ENCODE measurements around the gene IFT172.

DNA sequence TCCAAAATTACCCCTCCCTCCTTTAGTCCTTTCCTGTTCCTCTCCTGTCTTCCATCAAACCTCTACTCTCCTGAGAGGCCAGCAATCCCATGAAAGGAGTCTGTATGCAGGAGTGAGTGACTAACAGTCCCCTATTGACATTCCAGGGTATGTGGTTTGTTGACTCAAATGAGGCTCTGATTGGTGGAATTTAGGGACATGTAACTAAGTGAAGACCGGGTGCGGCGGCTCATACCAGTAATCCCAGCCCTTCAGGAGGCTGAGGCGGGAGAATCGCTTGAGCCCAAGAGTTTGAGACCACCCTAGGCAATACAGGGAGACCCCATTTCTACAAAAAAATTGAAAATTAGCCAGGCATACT lies 10.2 kb downstream of the CIB4 start:
- PRO-cap, 2 experiments, result no peak in any of the 2 experiments

GRCh38 chr2:26723900-26724988 lies 31.7 kb downstream of the KCNK3 start:
- PRO-cap, 2 experiments, result peak in 2 of 2 experiments; most common plus-strand start chr2:26724200 (in 1); most common minus-strand start chr2:26724076 (in 2)

DNA sequence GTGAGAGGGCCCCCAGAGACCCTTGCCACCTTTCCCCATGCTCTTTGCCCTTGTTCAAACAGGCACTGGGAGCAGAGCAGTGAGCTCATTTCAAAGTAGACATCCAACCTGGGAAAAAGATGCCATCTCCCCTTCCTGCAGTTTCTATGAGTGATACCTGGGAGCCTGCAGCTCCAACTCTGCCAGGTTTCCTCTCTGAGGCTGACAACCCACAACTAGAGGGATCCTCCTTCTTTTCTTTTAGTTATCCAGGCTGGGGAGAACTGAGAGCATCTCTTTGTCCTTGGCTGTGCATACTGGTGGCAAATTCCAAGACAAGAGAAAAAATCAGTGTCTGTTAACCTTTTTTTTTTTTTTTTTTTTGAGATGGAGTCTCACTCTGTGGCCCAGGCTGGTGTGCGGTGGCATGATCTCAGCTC lies 27.6 kb upstream of the SLC35F6 start:
- PRO-cap, 2 experiments, result no peak in any of the 2 experiments

DNA sequence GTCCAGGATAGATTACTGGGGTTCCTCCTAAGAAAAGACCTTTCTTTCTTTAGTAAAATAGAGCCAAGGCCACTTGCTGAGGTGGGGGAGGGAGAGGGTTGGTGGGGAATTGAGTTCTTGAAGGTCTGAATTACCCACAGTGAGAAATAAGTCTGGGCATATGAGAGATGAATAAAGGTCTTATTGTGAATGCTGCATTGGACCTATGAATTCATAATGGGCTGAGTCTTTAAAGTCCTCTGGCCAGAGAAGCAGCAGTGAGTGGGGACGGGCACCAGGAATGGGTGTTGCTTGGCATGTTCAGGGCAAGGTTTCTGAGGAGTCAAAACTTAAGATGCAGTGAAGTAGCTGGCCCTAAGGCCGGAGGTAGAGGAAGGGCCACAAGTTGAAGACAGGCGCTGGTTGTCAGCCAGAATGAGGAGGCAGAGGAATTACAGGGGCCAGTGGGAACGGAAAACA lies 10.6 kb downstream of the MAPRE3 start:
- PRO-cap, 2 experiments, result no peak in any of the 2 experiments

DNA sequence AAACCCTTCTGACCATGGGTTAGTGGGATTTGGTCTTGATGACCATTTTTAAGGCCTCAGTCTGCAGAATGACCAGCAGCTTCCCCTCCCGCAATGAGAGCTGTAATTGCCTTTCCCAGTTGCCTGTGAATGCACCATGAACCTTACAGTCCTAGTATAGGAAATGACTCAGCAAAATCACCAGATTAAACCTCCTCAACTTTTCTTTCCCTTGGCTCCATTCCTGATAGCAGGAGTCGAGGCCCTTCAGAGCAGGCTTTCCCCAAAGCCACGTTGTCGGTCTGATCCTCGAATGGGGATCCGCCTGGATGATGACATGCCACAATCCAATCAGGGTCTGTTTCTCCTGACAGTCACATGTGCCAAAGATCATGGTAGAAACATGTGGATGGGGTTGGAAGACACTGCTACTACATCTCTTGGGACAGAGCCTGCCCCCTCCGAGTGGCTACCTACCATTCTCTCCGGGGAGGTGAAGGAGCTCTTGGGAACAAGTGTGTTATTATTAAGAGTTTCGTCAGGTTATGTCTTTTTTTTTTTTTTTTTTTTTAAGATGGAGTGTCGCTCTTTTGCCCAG lies 16.8 kb upstream of the TMEM214 start:
- PRO-cap, 2 experiments, result no peak in any of the 2 experiments

- PRO-cap, 2 experiments, result no peak in any of the 2 experiments
These were observed 704 bp downstream of the AGBL5 start for GRCh38 chr2:27052103-27052641.

DNA sequence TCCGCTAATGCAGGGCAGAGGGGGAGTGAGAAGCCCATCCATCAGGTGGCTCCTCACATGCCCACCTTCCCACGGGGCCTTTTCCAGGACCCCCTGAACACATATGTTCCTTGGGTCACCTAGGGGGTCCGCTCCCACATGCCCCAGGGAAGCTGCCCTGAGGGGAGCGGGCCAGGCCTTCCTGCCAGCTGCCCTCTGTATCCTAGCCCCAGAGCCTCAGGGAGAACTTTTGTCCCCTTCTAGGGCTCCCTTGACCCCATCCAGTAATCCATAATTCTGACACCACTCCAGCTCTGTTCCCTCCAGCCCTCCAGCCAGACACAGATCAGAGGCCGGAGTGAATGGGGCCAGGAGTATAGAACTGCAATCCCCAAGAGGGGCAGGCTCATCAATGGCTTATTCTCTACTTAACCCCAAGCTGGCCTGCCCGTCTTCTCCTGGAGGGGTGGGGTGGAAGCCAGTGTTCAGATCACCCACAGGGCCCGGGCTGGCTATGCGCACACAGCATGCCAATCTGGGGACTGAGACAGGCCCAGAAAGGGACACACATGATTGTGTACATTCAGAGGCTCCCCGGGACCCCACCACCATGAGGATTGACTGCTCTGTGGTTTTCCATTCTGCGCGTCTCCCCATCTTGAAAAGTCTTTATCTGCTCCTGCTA lies 1.0 kb downstream of the EMILIN1 start:
- PRO-cap, 2 experiments, result no peak in any of the 2 experiments

GRCh38 chr2:27177683-27178465 lies 29.1 kb downstream of the TCF23 start:
- PRO-cap, 2 experiments, result no peak in any of the 2 experiments

GRCh38 chr2:27393001-27393434 lies 12.5 kb upstream of the ZNF513 start:
- PRO-cap, 2 experiments, result no peak in any of the 2 experiments

GRCh38 chr2:27489289-27490323 lies at the start of gene IFT172:
TSS of gene IFT172 (minus strand) at chr2:27489743.
- PRO-cap, 2 experiments, result peak in 2 of 2 experiments; most common plus-strand start chr2:27489953 (in 2); most common minus-strand start chr2:27489743 (in 2)

- PRO-cap, 2 experiments, result no peak in any of the 2 experiments
These were observed 1.7 kb downstream of the CCDC121 start for GRCh38 chr2:27626823-27627801.

DNA sequence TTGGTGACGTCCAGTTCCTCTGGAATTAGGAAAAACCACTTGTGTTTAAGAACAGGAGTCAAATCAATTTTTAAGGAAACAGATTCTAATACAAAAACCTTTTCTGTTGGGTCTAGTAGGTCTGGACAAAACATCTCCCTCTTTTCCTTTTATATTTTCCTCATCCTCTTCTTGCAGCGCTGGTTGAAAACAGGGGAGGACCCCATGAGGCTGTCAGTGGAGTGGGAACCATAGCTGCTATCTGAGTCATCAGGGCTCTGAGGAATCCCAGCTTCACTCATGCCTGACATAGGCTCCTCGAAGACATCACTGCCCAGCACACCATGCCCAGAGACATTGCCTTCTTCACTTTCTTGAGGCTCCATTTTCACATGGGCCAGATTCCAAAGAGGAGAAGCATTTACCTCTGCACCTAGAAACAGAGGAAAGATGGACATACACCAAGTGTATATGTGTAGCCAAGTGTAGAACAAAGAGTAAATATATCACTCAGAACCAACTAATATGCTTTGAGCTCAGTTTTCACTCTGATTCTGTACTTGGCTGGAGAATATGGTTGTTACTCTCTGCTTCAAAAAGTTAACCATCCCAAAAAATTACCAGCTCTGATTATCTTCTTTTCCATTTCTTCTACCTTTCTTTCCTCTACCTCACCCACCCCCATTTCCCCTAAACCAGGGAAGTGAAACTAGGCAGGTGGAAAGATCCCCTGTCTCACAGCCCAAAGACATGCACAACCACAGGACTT lies 9.9 kb downstream of the SUPT7L start:
- PRO-cap, 2 experiments, result no peak in any of the 2 experiments

- PRO-cap, 2 experiments, result no peak in any of the 2 experiments
These were observed 1.3 kb downstream of the SLC4A1AP start for GRCh38 chr2:27665004-27665391.

DNA sequence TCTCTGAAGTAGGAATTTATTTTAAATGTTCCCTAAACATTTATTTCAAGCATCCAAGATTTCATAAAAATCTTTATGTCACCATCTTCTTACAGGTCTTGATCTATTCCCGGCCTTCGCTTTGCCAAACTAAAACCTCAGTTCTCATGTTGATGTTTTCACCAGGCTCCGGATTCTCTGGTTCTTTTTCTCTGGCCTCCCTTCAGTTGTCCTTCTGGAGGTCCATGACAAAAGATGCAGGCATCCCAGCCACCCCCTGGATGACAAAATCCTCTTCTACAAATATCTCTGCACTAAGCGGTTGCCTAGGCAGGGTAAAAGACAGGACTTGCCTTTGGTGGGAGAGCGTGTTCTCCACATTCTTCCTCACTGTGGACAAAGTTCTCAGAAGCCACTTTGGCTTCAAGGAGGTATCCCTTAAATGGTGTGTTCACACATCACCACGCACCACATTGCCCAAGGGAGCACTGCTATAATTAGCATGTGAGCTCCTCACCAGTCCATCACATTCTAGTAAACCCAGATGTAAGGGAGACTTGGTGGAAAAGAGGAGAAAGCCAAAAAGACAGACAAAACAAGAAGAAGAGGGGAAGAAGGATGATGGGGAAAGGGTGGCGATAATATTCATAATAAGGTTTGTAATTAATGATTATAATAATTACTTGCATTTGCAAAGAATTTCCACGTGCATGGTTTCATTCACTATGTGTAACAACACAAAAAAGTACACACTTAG lies 23.6 kb upstream of the MRPL33 start:
- PRO-cap, 2 experiments, result no peak in any of the 2 experiments

DNA sequence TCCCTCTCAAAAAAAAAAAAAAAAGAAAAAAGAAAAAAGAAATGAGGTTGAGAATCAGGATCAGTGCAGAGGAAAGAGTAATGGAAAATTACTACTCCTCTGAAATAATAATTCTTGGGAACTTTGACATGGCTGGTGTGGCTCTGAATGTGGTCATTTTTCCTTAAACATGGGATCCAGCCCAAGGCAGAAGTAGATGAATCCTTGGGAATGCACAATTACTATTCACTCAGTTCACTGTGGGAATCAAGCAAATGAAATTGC lies 8.8 kb upstream of the MRPL33 start:
- PRO-cap, 2 experiments, result no peak in any of the 2 experiments

- PRO-cap, 2 experiments, result peak in 2 of 2 experiments; most common plus-strand start chr2:27766013 (in 2); most common minus-strand start chr2:27766008 (in 2)
These were observed 5.5 kb upstream of the MRPL33 start for GRCh38 chr2:27765752-27766587.

DNA sequence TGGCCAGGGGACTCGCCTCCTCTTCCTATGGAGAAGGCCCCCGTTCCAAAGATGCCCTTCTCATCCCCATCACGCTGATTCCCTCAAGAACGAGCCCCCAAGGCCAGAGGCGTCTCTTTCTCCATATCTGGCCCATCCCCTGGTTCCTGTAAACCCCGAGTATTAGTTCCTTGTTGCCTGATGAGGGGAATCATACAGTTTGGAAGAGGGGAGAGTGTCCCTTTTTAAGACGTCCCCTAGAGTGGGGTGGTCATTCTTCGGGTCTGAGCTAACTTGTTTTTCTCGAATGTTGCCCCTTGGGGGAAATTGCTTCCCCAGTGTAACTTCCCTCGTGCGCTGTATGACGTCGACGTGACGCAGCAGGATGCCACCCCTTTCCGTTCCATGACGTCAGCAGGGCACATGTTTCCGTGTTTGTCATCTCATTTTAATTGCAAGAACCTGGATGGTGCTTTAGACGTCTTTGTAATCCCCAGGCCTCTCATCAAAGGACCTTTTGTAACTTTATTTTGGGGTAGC lies 449 bp downstream of the BABAM2 start:
- PRO-cap, 2 experiments, result peak in 2 of 2 experiments; most common plus-strand start position 428 of the sequence (in 1); most common minus-strand start position 342 of the sequence (in 2)

DNA sequence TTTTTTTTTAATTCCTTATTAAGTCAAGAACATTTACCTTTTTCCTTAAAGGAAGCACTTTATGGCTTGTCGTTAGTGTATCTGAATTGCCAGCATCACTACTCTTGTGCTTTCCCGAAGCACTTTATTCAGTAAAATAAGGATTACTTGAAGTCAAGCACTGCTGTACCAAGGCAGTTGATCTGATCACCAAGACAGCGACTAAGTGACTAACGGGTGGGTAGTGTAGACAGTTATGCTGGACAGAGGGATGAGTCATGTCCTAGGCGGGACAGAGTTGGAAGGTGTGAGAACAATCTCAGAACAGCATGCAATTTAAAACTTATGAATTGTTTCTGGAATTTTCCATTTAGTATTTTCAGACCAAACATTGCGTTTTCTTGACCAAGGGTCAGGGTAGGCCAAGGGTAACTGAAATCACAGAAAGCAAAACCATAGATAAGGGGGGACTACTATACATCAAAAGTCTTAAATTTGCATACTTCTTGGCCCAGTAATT lies 13.4 kb downstream of the BABAM2 start:
- PRO-cap, 2 experiments, result no peak in any of the 2 experiments

DNA sequence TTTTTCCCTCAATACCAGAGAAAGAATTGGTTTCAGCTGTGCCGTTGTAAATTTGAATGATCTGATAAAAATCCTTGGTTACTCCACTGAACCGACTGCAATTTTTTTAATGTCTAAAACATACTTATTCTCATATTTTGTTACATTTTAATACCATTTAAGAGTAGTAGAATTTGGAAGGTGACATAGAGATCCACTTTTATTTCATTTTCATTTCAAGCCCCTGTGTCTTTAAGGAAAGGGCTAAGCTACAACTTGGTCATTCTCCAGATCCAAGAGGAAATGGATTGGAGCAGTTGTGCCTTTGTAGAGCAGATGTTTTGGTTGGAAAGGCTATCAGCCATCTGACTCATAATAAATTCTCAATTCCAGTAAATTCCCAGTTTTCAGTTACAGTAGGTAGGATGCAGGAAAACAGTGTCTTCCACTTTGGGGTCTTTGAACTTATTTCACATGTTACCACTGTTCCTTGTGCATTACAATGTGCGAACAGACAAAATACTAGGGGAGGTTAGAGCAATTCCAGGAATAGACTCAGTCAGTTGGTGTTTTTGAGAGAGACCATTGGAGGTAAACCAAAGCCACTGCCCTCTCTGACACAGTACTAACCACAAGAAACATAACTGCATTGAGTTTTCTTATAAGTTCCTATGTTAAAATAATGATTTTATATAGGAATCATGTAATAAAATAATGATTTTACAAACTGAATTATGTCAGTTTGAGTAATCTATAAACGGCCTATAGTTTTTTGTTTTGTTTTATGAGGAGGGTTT lies 211.9 kb downstream of the BABAM2 start:
- PRO-cap, 2 experiments, result no peak in any of the 2 experiments

- PRO-cap, 2 experiments, result no peak in any of the 2 experiments
These were observed 167.6 kb upstream of the FOSL2 start for GRCh38 chr2:28224963-28225472.

Measured in right ventricle myocardium (tissue), 1 donor.